Measurements from ENCODE around the gene ABHD18.

DNA sequence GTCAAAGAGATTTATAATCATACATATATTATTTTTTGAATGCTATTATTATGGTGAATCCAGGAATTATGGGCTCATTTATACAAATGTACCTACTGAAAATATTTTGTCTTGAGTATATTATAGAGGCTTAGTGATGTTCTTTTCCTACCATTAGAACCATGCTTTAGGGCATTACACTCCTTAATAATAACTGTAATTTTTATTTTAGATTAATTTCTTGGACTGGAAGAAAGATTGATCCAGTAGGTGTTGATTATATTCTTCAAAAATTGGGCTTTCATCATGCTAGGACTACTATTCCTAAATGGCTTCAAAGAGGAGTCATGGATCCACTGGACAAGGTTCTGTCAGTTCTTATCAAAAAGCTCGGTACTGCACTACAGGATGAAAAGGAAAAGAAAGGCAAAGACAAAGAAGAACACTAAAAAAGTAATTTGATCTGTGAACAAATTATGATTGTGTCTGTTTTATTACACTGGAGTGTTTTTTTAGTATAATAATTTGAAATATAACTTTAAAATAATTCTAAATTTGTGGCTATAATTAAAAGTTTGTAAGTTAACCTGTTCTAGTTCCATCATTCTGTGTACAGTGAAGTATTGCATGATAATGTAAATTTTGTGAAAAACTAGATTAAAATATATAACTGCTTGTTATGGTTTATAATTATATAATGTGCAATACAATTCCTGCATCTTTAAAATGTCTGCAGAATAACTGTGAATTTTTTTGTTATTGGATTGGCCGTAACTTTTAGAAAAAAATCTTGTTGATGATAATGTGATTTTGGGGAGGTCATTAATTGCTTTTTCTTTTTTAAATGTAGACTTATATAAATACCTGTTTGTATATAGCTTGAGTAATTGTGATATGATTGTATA lies 16.7 kb upstream of the ADAD1 start:
- RRBS: no CpG with 5 or more reads among the region's 2 CpGs

GRCh38 chr4:122826083-122826262 lies 658 bp upstream of the FGF2 start:
- RRBS: no CpG with 5 or more reads among the region's 8 CpGs

GRCh38 chr4:122827906-122828375 lies 1.3 kb downstream of the FGF2 start:
- RRBS: no CpG with 5 or more reads among the region's 7 CpGs

- RRBS: no CpG with 5 or more reads among the region's 7 CpGs
Observed at GRCh38 chr4:123857099-123857463, 460.5 kb downstream of the SPRY1 start.

DNA sequence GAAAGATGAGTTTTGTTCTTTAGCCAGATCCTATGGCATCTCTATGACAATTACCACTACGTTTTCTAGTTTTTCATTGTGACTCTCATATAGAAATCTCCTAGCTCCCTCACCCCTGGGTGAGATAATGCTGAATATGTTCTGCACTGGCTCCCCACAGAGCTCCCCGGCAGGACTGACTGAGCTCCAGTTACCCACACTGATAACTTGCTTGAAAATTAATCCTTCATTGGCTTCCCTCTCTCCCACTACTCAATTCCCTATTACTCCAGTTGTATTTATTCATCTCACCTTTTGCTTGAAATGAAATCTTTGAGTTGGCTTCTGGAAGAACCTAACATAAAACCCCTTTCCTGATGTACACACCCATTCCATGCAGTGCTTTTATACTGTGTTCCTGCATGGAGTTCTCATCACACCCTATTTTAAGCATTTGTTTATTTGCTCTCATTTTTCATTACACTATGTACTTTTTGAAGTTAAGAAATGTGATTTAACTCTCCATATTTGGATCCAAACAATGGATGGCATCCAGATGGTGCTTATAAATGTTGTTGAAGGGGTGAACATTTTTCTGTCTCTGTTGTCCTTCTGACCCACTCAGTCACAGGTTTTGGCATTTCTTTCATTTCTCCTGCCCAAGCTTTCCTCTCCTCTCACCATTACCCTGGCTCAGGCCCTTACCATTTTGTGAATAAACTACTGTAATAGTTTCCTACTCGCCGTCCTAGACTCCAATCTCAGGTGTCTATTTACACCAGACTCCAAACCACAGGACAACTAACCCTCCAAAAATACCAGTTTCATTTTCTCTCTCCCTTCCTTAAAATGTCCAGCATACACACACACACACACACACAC lies 623.4 kb downstream of the SPRY1 start:
- RRBS: no CpG with 5 or more reads among the region's 4 CpGs

GRCh38 chr4:127781306-127781617 lies 860 bp upstream of the HSPA4L start:
- RRBS: no CpG with 5 or more reads among the region's 6 CpGs

GRCh38 chr4:127870526-127871373 lies 9.9 kb upstream of the PLK4 start:
- RRBS: no CpG with 5 or more reads among the region's 4 CpGs

DNA sequence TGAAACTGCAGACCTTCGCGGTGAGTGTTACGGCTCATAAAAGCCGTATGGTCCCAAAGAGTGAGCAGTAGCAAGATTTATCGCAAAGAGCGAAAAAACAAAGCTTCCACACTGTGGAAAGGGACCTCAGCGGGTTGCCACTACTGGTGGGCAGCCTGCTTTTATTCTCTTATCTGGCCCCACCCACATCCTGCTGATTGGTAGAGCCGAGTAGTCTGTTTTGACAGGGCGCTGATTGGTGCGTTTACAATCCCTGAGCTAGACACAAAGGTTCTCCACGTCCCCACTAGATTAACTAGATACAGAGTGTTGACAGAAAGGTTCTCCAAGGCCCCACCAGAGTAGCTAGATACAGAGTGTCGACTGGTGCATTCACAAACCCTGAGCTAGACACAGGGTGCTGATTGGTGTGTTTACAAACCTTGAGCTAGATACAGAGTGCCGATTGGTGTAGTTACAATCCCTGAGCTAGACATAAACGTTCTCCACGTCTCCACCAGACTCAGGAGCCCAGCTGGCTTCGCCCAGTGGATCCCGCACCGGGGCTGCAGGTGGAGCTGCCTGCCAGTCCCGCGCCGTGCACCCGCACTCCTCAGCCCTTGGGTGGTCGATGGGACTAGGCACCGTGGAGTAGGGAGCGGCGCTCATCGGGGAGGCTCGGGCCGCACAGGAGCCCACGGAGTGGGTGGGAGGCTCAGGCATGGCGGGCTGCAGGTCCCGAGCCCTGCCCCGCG lies 1.2 kb downstream of the MFSD8 start:
- RRBS: no CpG with 5 or more reads among the region's 34 CpGs

DNA sequence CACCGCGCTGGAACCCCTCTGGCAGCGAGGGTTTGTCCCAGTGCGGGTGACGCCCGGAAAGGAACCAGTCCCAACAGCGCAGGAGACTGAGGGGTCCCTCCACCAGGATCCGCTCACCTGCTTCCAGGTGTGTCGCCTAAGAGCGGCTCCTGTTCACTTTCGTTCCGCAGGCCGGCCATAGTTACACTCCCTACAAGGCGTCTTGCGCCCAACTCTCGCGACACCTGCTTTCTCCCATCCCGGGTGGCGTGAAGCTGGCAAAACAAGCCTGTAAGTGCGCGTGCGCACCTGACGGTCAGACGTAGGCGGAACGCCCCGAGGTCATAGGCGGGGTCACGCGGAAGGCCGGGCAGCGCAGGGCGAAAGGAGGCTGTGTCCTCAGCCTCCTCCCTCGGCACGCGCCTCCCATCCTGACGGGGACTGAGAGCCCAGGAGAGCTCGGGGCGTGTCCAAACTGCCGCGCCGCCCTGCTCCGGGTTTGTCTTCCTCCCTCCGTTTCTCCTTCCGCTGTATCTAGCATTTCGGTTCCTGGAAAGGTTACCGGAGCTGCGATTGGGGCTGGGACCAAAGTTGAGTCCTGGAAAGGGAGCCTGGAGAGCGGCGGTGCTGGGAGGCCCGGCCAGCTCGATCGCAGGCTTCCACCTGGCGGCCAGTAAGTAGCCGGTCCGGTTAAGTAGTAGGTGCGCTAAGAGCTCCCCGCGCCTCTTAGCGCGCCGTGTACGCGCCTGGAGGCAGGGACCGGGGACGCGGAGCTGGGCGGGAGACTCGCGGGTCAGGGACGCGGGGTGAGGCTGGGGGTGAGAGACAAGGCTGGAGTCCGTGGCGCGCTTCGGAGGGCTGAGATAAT lies at the start of gene ABHD18:
TSS of gene ABHD18 (plus strand) at position 452 of the 847 bp plus-strand sequence.
- RRBS: 1% methylated on average over 41 of the region's 76 CpGs

GRCh38 chr4:128060122-128060558 lies 972 bp upstream of the LARP1B start:
- RRBS: no CpG with 5 or more reads among the region's 13 CpGs

DNA sequence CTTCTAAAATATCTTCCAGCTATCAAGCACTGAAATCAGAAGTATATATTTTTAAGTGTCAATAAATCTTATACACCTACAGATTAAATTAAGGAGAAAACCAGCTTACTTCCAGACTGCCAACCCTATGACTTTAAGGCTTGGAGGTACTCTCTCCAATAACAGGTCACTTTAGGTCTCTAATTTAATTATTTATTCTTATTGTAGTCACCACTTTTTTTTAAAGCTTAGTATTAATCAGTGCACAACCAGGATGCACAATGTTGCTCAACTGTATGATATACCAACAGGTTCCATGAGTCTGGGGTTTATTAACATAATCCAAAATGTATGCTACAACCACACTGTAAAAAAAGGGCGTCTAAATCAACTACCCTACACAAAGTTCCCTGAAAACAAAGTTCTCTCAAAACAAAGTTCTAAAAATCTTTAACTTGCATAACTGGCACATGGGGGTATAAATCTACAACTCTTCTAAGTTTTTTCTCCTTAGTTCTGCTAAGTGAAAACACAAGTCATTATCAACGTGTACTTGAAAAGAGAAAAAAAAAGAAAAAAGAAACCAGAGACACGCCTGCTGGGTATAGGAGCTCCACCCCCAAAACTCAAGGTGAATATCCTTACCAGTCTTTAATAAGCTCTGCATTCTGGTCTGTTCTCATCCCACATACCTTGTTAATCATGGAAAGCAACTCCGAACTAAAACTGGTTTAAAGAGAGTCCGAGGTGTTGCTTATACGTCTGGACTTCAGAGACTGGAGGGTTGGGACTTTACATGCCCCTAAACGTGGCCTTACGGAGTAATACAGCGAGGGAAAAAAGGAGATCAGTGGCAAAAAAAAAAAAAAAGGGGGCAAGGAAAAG lies 1.3 kb downstream of the PGRMC2 start:
- RRBS: no CpG with 5 or more reads among the region's 9 CpGs

DNA sequence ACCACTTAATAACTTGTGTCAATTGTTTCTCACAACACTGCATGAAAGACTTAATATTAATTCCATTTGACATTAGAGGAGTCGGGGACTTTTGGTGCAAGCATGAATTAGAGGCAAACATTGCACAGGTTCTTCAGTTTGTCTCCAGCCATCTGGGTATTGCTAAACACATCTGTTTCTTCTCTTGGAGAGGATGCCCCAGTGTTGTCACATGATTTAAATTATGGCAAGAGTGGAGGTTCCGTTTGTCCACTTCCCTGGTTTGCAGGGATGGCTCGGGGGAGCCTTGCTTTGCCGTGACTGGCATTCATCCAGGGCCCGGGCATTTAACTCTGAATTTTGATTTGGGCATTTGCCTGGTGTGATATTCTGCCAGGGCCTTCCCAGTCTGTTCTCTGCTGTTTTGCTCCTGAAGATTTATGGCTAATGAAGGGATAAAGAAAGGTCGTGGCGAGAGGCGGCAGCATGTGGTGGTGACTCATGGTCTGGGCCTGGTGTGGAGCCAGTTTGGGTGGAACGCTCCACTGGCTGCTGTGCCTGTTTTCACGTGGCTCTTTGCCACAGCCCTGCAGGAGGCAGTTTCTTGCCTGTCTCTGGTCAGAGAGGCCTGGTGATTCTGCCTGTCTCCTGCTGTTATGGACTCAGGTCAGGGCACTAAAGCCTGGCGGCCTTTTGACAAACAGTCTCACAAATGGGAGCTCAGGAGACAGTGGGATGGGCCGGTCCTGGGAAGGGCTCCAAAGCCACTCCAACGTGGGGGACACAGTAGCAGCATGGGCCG lies 99.3 kb upstream of the PGRMC2 start:
- RRBS: no CpG with 5 or more reads among the region's 14 CpGs

DNA sequence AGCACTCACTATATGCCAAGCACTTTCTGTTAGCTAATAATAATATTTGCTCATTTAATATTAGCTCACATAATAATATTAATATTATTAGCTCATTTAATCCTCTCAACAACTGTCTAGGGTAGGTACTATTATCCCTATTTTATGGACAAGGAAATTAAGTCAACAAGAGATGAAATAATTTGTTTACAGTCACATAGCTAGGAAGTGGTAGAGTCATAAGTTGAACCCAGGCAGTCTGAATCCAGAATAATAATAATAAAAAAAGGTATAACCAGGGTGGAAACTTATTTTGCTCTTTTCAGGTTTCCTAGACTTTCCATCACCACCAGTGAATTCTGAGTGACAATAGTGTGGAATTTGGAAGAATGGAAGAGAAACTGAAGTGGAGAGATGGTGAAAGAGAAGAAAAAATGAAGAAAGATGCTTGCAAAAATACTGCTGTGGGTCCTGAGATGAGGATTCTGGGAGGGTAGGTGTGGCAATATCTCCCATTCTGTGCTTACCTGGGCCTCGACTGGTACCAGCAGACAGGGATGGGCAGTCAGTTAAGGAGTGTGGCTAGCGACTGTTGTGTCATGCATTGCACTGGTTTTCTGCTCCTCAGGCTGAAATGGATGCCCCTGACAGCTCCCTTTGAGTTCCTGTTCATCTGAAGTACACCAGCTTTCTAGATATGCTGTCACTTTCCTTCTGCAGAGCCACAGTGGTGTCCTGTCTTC lies 182.3 kb upstream of the PGRMC2 start:
- RRBS: no CpG with 5 or more reads among the region's 2 CpGs

- RRBS: no CpG with 5 or more reads among the region's 6 CpGs
Observed at GRCh38 chr4:128570190-128570962, 239.1 kb upstream of the JADE1 start.

DNA sequence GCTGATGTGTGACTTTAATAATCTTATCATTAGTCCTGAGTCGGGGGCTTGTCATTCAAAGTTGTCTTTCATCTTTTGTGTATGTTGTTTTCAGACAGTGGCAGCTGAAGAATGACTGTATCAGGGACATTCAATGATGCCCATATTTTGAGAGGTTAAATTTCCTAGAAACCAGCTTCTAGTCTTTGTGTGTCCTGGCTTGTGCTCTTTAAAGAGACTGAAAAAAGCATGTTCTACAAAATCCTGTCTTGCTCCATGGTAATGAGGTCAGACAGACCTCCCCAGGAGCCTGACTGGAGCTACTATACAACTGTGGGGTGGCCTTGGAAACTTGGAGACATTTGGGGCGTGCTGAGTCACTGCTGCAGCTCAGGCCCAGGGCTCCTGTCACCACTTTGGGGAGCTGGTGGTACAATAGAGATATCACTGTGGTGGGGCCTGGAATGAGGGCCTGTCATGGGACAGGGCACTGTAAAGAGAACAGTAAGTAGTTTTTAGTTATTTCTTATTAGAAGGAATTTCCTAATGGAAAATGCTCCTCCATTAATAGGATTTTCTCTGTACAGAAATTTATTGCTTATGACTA lies 207.5 kb upstream of the JADE1 start:
- RRBS: no CpG with 5 or more reads among the region's 2 CpGs

GRCh38 chr4:128848684-128849605 lies 39.4 kb downstream of the JADE1 start:
- RRBS: no CpG with 5 or more reads among the region's 13 CpGs

DNA sequence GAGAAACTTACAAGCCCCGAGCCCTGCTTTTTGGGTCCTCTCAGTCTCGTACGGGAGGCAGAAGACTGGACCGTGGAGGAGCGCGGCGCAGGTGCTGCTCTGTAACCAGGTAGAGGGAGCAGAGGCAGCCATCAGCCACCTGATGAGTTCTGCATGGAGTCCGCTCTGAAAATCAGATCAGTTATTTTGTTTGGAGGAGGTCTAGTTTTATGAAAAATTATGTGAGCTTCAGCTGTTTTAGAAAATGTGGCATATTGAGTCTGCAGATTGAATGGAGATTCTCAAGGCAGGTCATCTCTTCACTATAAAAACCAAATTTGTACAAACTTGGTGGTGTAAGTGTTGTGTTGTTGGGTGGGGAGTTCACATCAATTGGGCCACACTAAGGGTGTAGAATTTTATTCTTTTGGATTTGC lies 61.4 kb downstream of the JADE1 start:
- RRBS: no CpG with 5 or more reads among the region's 8 CpGs

DNA sequence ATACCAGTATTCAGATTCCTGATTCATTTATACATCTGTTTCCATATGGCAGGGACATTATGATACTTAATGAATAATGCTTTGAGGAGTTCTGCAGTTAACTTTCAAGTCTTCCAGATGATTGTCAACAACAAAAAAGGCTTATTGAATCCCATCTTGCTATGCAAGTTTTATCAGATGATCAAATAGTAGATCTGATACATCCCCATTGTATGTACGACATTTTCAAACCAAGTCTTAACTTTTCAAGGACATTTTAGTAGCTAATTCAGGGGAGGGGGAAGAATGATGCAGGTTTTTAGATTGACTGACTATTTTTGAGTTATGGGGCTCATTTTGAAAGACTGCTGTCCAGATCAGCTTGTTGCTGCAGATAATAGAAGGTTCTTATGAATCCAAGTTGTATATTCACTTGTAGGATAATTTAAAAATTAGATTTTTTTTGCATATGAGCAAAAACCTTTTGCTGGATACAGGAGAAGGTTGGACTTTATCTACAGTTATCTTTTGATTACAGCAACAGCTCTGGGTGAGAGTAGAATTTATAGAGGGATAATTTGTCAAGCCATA lies 64.3 kb downstream of the JADE1 start:
- RRBS: no CpG with 5 or more reads among the region's 1 CpG

DNA sequence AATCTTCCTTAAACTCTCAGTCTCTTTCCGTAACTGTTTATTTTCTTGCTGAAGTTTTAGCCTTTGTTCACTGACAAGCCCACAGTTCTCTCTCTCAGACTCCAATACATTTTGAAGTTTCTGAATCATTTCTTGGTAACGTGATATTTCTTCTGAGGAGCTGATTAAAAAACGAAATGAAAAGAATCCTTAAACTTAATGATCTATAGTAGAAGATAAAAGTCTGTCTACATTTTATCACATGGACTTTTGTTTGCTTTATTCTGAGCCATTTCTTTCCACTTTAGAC lies 133.5 kb downstream of the JADE1 start:
- RRBS: no CpG with 5 or more reads among the region's 3 CpGs

All from AG10803 (cell line).